ENCODE results near the gene DCAF8L2.

DNA sequence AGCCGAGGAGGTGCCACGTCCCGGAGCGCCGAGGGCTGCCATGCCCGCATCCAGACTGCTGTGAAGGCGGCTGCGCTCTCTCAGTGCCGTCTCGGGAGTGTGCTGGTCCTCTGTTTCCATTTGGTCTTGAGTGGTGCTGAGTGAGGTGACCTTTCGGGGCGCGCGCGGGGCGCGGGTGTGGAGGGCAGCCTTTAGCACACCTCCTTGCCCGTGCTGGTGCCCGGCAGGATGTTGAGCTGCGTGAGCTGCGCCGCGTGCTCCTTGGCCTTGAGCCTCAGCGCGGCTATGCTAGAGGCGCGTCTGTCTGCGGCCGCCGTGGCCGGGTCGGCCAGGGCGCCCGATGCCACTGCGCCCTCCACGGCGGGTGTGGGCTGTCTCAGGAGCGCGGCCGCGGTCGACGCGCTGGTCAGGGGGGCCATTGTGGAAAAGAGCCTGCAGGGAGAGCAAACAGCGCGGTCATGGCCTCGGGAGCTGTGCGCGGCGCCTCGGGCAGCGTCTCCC lies 11.2 kb downstream of the ARX start:
- RAMPAGE, long total RNA = no peak
- RRBS = no CpG with 5 or more reads among the region's 52 CpGs

GRCh38 chrX:25017565-25018144 lies 1.9 kb upstream of the ARX start:
- RAMPAGE, long total RNA = no peak
- RRBS = no CpG with 5 or more reads among the region's 36 CpGs

GRCh38 chrX:27590051-27590592 lies at the start of gene DCAF8L2:
TSS of gene DCAF8L2 (plus strand) at chrX:27590344.
- RAMPAGE, long total RNA = no peak
- RRBS = no CpG with 5 or more reads among the region's 8 CpGs

DNA sequence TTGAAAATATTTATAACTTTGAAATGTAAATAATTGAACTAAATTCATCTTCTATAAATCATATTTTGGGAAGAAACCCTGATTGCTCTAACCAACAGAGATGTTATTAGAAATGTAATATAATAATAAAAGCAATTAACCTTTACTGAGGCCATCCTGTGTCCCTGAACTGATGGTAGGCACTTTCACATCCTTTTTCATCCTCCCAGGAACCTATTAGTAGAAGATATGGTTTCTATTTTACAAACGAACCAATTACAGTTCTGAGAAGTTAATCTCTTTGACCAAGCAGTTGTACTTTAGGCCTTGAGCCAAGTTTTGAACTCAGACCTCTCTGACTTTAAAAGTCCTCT lies 789.3 kb upstream of the MAGEB2 start:
- RAMPAGE, long total RNA = no peak
- RRBS = no CpG with 5 or more reads among the region's 1 CpG

DNA sequence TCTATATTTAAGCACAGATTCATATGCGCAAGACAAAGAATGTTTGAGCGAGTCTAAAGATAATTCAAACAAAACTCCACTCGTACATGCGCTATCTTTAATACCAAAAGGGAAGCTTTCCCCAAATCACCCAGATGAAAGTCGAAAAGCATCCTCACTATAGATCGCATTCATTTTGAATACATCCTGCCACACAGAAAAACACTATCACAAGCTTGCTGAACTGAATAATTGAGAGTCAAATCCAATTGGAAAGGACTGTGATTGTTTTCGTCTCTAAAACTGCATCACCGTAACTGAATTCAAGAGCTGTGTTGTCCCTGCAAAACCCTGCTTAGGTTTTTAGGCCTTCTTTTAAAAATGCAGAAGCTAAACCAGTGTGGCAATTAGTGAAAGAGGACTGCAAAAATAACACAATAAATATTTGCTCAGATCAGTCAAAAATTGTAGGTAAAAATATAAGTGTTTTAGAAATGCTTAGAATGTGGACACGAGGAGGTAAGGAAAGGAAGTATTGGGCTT lies 586 bp downstream of the TASL start:
- RAMPAGE, long total RNA = no peak
- RRBS = no CpG with 5 or more reads among the region's 9 CpGs

GRCh38 chrX:30654960-30655515 lies 1.8 kb downstream of the GK start:
- RAMPAGE, long total RNA = no peak
- RRBS = no CpG with 5 or more reads among the region's 2 CpGs

DNA sequence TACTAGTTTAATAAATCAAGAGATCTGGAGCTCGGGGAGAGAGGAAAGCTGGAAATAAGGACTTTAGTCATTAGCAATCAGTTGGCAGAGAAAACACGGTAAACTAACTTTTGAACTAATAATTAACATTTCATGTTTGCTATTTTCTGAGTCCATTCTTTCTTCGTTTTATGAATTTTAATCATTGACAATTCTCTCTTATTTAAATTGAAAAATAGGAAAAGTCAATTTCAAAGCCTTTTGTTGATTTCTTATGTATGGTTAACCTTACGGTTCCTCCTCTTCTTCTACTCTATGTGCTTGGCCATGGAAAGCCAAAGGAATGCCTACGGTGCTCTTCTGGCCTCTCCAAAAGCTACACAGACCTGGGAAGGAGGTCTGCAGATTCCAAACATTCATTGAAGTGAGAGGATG lies 862.9 kb upstream of the FTHL17 start:
- RAMPAGE, long total RNA = no peak
- RRBS = no CpG with 5 or more reads among the region's 5 CpGs

DNA sequence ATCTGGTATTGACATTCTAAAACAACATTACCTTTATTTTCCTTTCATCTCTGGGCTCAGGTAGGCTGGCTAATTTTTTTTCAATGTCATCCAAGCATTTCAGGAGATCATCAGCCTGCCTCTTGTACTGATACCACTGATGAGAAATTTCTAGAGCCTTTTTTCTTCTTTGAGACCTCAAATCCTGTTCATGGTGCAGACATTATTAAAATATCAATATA lies 868.3 kb downstream of the DMD start:
- RAMPAGE, long total RNA = no peak

DNA sequence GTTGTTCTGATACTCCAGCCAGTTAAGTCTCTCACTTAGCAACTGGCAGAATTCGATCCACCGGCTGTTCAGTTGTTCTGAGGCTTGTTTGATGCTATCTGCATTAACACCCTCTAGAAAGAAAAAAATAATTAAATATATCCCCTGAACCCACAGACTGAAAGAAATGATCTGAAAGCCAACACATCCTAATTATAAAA lies 720.0 kb downstream of the DMD start:
- RAMPAGE, long total RNA = no peak
- RRBS = no CpG with 5 or more reads among the region's 2 CpGs

DNA sequence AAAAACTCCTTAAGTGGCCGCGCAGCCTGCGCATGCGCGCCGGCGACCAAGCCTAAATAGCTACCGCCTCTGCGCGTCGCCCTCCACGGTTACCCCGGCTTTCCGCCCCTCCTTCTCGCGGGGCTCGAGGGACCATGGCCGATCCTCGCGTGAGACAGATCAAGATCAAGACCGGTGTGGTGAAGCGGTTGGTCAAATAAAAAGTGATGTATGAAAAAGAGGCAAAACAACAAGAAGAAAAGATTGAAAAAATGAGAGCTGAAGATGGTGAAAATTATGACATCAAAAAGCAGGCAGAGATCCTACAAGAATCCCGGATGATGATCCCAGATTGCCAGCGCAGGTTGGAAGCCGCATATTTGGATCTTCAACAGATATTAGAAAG lies 170.1 kb downstream of the DMD start:
- RAMPAGE, long total RNA = no peak
- RRBS = 95% methylated on average over 5 of the region's 25 CpGs

DNA sequence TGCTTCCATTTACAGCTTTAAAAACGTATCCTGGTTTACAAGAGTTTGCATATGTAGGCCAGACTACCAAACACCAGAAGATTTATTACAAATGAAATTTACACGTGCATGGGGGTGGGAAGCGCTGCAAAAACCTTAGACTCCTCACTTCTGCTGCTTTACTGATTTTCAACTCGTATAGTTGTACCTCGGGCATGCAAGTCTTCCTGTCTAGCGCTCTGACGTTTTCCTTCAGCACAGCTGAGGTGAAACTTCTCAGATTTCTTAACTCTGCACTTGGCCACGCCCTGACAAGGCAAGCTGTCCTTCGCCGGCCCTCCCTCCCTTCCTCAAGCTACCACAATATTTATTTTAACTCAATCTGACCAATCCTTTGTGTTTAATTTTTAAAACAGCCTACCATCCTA lies 406.3 kb downstream of the FAM47A start:
- RAMPAGE, long total RNA = no peak
- RRBS = no CpG with 5 or more reads among the region's 10 CpGs

DNA sequence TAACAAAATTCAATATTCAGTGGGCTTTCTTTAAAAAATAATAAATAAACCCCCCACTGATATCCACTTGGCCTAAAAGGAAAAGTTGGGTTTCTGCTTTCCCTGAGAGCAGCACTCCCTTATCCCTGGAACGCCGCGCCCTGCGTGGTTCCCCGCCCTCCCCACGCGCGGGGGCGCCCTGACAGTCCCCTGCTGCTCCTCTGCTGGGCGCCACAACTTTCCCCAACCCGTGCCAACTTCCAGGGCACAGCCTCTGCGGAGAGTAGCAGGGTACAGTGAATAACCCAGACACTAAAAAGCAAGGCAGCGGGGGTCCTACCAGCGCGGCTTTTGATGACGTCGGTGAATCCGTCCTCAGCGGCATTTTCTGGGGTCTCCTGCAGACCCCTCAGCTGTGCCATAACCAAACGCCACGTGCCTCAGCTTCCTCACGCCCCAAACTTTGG lies 405.9 kb downstream of the FAM47A start:
- RAMPAGE, long total RNA = no peak
- RRBS = no CpG with 5 or more reads among the region's 22 CpGs

GRCh38 chrX:34396236-34396586 lies 260.9 kb downstream of the TMEM47 start:
- RAMPAGE, long total RNA = no peak
- RRBS = no CpG with 5 or more reads among the region's 2 CpGs

DNA sequence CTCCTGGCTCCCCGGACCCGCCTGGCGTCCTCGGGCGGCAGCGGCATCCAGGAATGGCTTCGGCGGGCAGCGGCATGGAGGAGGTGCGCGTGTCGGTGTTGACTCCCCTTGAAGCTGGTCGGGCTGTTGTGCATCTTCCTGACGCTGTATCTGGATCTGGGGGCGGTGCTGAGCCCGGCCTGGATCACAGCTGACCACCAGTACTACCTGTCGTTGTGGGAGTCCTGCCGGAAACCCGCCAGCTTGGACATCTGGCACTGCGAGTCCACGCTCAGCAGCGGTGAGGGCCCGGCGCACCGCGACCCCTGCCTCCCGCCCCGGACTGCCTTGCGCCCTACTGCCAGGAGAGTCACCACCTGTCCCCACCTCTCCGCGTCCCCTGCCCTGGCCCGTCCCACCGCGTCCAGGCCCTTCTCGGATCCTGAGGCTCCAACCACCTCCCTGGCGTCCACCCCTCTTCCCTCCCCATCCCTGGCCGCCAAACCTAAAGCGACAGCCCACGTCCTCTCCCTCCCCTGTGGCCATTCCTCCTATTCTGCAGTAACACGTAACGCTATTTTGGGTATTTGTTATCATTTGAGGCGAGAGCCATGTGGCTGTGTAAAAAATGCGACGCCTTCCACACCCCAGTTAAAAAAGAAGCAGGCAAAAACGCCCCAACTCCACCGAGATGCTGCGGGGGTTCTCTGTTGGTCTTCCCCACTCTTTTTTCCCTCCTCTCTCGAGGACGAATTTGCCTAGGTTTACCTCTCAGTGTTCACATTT lies 50.1 kb upstream of the FAM47C start:
- RAMPAGE, long total RNA = no peak
- RRBS = 39% methylated on average over 4 of the region's 49 CpGs

- RAMPAGE, long total RNA = no peak
- RRBS = no CpG with 5 or more reads among the region's 3 CpGs
Measured at GRCh38 chrX:36958625-36959123, 49.5 kb upstream of the FAM47C start.

GRCh38 chrX:38233819-38234406 lies 13.2 kb upstream of the SRPX start:
- RAMPAGE, long total RNA = no peak
- RRBS = no CpG with 5 or more reads among the region's 1 CpG

DNA sequence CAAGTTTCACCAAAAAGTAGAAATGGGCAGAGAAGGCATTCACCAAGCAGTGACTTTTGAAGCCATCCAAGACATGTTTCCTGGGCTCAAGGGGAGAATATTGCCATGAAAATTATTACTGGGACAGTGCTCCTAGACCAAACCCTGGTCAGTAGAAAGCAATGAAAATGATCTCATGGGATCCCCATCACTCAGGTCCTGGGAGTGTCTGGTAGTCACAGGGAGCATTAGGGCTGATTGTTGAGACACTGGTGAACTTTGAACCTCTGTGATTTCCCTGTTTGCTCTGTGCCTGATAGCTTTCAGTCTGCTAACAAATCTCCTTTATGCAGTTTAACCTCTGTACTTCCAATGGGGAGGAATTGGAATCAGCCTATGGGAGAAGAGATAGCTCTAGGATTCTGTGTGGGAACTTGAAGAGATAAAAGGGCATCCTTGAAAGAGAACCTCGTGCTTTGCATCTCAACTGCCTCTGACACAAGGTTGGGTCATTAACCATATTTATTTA lies 9.3 kb upstream of the OTC start:
- RAMPAGE, long total RNA = no peak
- RRBS = no CpG with 5 or more reads among the region's 1 CpG

- RAMPAGE, long total RNA = no peak
- RRBS = no CpG with 5 or more reads among the region's 5 CpGs
Measured at GRCh38 chrX:39296571-39297124, 495.4 kb downstream of the MID1IP1 start.

- RAMPAGE, long total RNA = no peak
- RRBS = 14% methylated on average over 63 of the region's 124 CpGs
Measured at GRCh38 chrX:39820749-39821924, 276.6 kb downstream of the BCOR start.

- RAMPAGE, long total RNA = no peak
- RRBS = no CpG with 5 or more reads among the region's 16 CpGs
Measured at GRCh38 chrX:39983642-39984664, 113.8 kb downstream of the BCOR start.